ENCODE results near the gene GNB1.

DNA sequence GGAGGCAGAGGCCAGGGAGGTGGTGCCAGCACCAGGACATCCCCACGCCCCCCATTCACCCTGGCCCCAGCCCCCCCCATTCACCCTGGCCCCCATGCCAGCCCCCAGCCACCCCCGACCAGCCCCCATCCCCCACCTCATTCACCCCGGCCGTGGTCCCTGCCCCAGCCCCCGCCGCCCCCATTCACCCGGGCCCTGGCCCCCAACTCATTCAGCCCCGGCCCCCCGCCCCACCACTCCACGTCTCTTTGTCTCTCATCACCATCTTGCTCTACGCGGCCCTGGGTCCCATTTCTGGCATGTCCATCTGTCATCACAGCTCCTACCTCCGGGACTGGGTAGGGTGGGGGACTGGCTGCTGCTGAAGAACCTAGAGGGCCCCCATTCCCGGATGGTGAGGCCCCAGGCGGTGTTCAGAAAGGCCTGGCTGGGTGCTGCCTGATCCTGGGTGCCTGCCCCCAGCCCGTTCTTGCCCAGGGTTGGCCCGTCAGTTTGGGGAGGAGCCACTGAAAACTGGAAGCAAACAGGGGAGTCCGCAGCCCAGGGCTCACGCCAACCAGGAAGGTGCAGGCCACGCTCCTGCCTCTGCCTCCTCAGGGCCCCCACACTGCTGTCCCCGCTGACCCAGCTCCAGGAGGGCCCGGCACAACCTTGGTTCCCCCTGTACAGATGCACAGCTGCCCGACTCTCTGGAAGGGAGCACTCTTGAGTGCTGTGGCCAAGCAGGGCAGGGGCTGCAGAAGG is 5.8 kb downstream of the C1QTNF12 start:
- RRBS: 54% methylated on average over 10 of the region's 23 CpGs

DNA sequence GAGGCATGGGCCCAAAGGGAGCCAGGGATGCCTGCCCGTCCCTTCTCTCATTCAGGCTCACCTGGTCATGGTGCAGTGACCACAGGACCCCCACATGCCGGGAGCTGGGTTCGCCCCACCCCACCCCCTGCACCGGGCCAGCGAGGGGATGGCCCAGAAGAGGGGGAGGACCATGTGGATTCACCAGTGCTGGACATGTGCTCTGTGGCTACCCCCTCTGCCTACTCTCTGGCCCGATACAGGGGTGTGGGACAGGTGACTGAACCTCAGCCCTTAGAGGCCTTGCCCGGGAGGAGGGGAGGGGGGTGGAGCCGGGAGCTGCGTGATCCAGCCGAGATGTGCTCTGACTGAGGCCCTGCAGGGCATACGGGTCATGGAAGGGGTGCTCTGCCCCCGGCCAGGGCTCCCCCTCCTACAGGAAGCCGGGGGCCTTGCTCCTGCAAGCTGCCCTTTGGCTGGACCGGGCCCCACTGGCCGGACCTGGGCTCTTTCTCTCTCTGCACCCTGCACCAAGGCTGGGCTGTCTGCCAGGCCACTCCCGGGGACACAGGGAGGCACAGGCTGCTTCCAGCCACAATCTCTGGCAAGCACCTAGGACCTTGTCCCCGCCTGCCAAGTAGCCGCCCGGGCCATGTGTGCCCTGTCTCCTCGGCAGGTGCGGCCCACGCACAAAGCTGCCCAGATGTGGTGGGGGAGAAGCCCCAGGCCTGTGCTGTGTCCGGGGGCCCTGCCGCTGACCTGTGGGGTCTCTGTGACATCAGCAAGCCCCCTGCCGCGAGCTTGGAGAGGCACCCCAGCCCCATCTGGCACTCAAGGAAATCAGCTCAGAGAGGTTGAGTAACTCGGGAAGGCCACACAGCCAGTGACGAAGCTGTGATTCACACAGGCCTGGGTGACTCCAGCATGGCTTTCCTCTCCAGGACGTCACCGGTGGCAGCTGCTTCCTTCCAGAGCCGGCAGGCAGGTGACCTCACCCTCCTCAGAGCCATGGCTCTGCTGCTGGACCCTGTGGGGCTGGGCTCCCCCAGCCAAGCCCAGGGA is 1.4 kb downstream of the SCNN1D start:
- RRBS: 10% methylated on average over 14 of the region's 31 CpGs

- RRBS: 96% methylated on average over 15 of the region's 78 CpGs
Observed at GRCh38 chr1:1332263-1333432, 1.6 kb downstream of the TAS1R3 start.

DNA sequence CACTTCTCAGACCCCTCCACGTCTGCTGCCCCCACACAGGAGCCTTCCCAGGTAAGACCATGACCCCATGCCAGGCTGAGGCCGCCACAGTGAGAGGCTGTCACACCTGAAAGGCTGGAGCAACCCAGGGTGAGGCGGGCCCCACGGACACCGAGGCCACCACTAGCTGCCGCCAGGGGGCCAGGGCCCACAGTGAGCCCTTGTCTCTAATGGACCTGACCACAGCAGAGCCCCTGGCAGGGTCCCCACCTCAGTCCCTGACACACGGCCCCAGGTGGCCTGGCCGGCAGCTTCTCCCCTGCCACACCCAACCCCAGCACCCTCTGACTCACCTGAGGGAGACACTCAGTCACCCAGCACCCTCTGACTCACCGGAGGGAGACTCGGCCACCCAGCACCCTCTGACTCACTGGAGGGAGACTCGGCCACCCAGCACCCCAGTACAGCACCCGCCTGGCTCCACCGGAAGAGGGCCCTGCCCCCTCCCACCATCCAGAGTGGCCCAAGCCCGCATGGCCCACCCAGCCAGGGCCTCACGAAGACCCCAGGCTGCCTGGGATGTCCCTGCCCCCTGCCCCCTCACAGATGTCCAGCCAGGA is 4.5 kb downstream of the DVL1 start:
- RRBS: 19% methylated on average over 5 of the region's 15 CpGs

DNA sequence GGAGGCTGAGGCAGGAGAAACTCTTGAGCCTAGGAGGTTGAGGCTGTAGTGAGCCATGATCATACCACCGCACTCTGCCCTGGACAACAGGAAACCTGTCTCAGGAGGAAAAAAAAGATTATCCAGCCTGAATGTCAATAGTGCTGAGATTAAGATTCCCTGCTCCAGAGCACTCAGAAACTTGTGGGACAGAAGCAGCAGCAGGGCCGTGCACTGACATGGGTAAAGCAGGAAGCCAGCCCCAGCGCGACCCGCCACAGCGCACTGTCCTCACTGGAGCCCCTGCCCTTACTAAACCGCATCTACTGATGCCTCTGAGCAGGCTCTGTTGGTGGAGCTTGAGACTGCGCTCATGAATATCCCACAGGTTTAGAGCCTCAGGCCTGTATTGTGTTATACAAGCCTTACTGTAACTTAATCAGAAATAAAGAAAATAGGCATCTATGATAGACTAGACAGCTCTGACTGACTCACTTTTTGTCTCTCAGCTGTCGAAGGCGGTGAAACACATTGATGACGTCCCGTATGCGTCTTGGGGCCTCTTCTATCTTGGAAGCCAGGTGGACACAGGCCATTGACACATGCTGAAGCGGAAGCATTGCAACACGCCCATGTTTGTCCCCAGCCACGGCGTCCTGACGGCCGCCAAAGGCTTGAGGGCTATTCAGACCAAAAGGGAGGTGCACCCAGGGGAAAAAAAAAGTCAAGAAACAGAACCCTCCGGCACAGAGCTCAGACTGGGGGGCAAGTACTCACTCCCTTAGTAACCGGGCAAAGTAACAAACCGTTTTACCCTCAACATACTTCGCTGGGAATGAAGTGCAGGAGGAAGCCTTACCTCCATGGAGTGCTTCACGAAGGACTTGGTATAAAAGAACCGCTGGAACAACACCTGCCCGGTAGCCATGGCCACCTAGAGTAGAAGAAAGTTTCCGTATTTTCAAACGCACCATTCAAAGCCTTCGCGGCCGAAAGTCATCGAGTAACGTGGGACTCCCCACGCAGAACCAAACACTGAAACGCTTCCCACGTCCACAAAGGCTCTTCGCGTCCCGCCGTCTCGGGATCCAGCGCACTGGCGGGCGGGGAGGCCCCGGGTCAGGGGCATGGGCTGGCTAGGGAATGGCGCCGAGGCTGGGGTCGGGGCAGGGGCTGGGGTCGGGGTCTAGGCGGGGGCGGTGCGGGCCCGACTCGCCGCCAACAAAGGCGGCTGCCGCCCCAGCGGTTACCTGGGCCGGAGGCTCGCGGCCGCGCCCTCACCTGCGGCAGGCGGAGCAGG is 937 bp downstream of the CCNL2 start:
- RRBS: 6% methylated on average over 11 of the region's 65 CpGs

GRCh38 chr1:1436910-1437570 is 1.6 kb downstream of the VWA1 start:
- RRBS: 95% methylated on average over 3 of the region's 29 CpGs

GRCh38 chr1:1533995-1534604 is 6.3 kb downstream of the TMEM240 start:
- RRBS: no CpG with 5 or more reads among the region's 18 CpGs

- RRBS: no CpG with 5 or more reads among the region's 41 CpGs
Observed at GRCh38 chr1:1541553-1542550, 1.4 kb upstream of the TMEM240 start.

GRCh38 chr1:1559361-1559969 is 15.2 kb downstream of the SSU72 start:
- RRBS: no CpG with 5 or more reads among the region's 15 CpGs

GRCh38 chr1:1629367-1629875 is 2.6 kb upstream of the MMP23B start:
- RRBS: 96% methylated on average over 21 of the region's 44 CpGs

DNA sequence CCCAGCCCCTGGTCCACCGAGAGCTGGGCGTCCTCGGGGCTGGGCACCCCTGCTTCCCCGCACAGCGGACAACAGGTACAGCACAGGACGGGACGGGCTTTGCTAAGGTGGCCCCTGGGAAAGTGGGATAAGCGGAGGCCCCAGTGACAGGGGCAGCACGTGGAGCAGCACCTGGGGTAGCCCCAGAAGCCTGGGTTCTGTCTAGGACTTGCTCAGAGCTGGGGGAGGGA is 2.7 kb downstream of the MMP23B start:
- RRBS: no CpG with 5 or more reads among the region's 9 CpGs

- RRBS: no CpG with 5 or more reads among the region's 14 CpGs
Observed at GRCh38 chr1:1661885-1662657, 3.3 kb upstream of the CDK11B start.

DNA sequence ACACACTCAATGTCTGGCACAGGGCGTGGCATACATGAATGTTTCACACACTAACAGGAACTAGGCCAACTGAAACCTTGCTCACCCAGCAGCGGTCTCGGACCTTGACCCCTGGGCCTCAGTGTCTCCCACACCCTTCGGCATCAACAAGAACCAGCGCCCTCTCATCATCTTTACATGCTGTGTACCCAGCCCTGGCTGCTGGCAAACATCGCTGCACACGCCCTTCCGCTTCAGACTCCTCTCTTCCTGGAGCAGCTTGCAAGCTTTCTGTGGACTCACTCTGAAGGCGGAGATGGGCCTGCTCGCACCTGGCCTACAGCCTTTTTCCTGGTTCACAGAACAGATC is 8.7 kb downstream of the CDK11A start:
- RRBS: no CpG with 5 or more reads among the region's 10 CpGs

DNA sequence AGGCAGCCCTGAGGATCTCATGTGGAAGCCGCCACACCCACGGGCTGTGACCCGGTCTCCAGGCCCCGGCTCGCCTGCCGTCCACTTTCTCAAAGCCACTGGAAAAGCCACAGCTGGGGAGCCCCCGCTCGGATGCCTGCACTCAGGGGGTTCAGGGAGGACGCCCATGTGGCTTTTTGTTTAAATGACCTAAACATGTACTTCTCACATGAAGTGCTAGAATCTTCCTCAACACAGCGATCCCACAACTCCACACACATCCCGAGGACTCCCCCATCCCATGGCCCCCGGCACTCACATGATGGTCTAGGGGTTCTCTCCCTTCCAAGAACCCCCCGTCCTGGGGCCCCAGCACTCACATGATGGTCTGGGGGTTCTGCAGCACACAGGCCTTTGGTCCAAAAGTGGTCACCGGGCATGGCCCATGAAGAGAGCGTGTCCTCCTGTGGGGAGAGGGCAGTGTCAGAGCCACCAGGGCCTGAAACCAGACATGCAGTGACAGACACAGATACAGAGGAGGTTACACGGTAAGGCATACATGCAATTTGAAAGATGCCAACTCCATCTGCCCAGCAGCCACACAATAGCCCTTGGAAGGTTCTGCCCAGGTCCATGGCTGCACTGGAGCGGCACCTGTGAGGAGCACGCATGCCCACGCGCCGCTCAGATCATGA is 16.5 kb downstream of the NADK start:
- RRBS: 100% methylated on average over 2 of the region's 21 CpGs

GRCh38 chr1:1777433-1778088 is 709 bp downstream of the NADK start:
- RRBS: 7% methylated on average over 10 of the region's 23 CpGs

- RRBS: over 99% methylated on average over 3 of the region's 15 CpGs
Observed at GRCh38 chr1:1790199-1790627, 11.9 kb upstream of the NADK start.

GRCh38 chr1:1890678-1891148 is at the start of gene GNB1:
GNB1 (minus strand) TSS chr1:1891087.
- RRBS: 7% methylated on average over 17 of the region's 89 CpGs

DNA sequence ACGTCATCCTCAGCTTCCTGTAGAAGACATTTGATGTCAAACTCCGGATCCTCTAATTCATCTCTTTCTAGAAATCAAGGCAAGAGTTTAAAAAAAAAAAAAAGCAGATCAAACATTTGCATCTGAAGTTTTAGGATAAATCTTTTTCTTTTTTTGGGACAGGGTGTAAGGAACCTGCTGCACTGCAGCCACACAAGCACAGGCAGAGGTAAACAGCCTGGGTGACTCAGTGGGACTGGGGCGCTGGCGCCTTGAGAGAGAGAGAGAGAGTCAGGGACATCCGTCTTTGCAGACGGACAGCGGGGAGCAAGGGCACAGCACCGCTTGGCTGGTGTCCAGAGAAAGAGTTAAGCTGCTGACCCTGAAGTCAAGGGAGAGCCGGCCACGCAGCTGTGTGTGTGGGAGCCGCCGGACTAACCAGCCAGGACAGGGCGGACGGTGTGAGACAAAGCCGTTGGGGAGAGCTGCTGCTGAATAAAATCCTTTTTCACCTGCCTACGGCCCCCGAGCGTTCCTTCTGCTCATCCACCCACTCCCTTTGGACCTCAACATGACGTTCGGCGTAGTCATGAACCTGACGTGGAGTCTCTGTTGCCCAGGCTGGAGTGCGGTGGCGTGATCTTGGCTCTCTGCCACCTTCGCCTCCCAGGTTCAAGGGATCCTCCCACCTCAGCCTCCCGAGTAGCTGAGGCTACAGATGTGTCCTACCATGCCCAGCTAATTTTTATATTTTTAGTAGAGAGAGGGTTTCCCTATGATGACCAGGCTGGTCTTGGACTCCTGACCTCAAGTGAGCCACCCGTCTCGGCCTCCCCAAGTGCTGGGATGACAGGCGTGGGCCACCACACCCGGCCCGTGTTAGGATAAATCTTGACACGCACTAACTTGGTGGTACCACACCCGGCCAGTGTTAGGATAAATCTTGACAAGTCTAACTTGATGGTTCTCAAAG is 14.4 kb downstream of the CFAP74 start:
- RRBS: 95% methylated on average over 3 of the region's 33 CpGs

GRCh38 chr1:2175459-2176836 is 18.6 kb downstream of the FAAP20 start:
- RRBS: 95% methylated on average over 5 of the region's 56 CpGs

GRCh38 chr1:2193611-2194232 is 850 bp downstream of the FAAP20 start:
- RRBS: 60% methylated on average over 11 of the region's 36 CpGs